Measurements from ENCODE around the gene GPD1.

DNA sequence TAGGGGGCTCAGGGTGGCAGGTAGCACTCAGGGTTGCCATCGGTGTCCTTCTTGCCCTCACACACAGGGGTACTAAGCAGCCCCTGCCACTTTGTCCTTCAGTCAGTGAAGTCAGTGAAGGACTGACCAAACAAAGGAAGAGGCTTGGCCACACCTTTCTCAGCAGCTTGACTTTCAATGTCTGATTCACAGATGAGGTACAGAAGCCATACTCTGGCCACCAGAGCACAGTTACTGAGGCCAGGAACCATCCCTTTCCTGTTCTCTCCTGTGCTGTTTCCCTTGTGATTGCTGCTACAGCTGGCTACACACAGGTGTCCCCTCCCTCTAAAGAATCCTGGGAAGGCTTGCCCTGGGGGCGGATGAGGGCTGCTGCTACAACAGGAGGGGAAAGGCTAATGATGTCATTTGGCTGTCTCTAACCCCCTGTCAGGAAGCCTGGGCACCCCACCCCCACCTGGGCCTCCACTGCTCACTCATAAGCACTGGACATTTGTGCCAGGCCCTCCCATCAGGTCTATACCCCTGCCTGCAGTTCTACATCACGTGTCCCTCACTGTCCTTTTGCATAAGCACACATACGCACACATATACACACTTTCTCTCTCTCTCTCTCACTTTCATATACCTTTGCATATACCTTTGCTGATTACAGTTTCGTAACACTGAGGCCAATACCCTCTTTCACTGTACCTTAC is 41.3 kb downstream of the PRPF40B start:
- PRO-cap = no peak

DNA sequence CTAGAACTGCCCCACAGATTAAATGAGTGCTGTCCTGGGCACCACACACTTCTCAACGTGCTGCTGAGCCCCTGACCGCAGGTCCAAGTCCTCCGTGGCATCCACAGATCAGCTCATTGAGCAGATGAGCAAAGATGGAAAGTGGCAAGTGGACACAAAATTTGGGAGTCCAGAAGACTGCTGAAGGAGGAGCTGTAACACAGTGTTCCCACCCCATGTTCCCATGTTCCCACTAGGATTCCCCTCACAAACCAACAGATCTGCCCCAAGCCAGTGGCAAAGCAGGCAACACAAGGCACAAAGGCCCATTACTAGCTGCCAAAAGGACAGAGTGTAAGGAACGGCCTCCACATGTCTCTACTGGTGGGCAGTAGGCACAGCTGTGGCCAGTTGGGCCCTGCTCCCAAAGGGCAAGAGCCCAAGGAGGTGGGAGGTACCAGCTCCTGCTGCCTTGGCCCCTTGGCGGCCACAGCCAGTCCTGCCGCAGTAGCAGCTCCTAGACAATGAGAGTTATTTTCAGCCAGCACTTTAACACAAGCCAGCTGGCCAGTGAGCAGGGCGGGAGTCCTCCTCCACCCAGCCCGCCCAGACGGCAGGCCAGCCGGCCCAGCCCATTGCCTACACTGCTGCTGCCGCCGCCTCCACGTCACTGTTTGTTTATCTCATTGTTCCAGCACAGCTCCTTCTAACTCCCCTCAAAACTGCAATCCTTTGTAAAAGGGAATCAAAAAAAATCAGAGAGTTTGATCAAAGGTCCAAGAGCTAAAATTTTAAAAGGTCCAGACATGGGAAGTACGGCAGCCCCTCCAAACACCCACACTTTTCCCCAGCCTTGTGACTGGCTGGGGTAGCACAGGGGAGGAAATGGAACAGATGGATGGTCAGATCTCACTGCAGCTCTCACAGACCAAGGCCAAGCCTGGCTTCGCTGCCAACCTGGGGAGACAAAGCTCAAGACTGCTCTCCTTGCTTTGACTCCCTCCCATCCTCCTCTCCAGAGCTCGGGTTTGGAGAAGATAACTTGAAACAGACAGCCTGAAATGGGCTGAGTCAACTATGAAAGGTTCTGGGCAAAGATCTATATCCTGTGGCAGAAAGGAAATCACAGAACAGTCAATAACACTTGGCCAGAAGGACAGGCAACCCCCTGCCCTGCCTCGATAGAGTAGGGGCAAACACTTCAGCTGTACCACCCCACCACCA is 33.6 kb downstream of the FMNL3 start:
- PRO-cap = bidirectional peak, plus-strand start at position 623 of the sequence, minus-strand start at position 505 of the sequence

DNA sequence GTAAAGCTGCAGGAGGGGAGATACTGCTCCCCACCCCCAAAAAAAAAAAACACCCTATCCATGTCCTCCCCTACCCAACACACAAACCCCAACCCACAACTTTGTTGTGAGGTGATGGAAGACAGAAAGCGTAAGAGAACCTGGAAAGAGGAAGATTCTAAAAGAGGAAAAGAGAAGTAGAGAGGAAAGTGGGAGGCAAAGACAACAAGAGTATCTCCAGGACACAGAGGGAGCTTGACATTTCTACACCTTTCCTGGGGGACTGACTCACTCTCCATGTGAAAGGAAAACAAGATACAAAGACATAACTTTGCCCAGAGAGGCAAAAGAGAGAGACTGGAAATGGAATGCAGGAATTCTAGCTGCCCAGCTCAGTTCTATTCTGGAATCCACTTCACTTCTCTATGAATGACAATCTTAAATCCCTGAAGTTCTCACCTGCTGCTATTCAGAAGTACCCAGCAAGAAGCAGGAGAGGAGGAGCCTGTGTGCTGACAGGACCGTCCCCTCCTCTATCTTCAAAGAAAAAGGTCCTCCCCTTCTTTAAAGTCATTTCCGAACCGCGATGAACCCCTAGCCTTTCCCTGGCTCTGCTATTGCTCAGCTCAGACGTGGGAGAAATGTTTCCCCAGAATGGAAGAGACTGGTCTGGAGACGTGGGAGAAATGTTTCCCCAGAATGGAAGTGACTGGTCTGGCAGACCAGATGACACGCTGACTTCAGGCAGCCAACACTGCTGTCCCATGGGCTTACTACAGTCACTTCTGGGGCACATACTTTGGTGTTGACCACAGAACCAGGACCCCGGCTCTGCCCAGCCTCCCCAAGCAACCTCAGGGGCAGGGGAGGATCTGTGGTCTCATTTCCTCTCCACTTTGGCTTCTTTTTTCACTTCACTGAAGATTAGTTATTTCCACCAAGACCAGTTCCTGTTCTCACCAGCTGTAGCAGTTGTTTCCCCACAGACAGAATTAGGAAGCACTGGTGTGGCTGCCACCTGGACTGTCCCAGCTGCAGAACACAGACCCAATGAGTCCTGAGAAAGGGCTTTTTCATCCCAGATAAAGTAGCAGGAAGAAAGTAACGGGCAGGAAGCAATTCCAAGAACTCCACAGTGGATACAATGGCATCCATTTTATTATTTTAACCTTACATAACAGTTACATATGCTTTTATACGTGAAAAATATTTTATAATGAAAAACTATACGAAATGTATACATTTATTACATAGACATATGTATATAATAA is 8.3 kb downstream of the FMNL3 start:
- PRO-cap = no peak

- PRO-cap = bidirectional peak, plus-strand start at chr12:49706767, minus-strand start at chr12:49706525; bidirectional peak, plus-strand start at chr12:49707085, minus-strand start at chr12:49706877
Measured at GRCh38 chr12:49706335-49707172, 651 bp downstream of the FMNL3 start.

DNA sequence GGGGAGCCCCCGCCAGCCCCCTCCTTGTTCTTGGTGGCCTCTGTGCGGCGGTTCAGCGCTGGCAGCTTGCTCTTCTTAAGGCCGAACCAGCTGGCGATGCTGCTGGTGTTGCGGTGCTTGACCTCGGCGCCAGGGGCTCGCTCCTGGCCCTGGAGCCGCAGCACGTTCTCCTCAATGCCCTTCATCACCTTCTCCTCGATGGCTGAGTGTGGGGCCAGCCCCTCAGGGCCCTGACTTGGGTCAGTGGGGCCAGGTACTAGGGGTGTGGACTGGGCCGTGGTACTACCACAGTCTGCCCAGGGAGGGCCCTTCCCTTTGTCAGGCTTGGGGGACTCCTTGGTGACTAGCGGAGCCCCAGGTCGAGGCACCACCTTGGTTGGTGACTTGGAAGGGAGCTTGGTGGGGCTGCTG is 33.2 kb downstream of the NCKAP5L start:
- PRO-cap = no peak

DNA sequence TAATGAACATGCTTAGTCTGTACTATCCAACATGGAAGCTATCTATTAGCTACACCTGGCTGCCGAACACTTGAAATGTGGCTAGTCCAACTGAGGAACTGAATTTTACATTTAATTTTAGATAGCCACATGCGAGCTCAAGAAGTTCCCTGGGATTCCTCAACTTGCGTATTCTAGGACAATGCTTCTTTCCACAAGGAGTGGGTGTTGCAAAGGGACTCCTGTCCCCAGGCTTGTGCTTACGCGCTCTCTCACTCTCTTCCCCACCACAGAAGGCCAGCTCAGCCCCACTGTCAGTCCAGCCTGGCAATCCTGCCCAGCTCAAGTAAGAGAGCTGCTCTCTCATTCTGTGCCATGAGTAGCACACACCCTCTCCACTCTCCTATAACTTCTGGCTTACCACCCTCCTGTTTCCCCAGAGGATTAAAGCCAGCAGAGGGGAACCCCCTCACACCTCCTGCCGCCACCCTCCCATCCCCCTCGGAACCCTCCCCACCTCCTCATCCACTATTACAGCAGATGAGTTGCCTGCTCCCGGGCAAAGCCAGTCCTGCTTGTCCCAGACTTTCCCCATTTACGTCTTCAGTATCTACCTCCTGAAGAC is 17.1 kb downstream of the NCKAP5L start:
- PRO-cap = no peak

DNA sequence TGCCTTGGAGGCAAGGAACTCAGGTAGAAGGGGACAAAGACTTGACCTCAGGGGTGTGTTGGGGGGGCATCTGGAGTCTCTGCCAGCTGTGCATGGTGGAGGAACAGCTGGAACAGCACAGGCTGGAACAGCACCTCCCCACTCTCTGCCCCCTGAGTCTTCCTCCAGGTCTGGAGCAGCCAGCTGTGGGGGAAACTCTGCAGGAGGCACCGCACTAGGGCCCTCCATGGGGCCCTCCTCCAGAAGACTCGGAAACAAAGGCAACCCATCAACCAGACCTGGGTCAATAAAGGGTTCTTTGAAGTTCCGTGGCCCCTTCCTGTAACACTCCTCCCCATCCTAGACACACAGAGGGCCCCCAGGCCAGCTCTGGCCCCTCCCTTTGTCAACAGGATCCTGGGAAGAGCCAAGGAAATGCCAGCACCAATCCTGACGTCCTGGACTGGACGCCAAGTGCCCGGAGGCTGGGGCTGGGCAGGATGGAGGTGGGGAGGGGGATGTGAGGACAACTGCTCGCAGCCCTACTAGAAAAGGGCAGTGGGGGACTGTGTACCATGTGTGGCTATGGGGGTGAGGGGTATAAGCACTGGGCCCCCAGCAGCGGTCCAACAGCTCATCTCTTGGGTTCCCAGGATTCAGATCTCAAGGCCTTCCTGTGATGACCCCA is 15.7 kb downstream of the FAIM2 start:
- PRO-cap = no peak

DNA sequence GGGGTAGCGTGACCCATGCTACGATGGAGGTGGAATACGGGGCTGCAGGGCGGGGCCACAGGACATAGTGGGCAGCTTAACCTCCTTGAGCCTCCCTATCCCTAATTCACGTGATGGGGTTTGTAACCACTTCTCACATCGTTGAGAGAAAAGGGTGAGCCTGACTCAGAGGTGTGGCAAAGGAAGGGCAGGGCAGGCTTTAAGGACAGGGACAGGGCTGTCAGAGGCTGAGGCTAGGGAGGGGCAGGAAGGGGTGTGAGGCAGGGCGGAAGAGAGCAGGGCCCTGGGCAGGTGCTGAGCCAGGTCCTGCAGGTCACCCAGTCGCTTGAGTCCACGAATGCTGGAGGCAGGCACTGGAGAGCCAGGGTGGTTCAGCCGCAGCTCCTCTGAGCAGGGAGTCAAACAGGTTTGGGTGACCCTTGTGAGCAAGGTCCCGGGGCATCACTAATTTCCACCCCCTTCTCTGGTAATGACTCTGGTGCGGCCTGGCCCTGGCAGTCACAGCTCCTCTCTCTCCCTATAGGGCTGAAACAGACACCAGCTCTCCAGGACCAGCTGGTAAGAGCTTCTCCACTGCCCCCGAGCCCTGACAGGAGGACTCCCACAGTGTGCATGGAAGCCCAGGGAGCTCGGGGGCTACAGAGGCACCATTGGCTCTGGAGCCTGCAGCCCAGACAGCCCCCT is 7.5 kb upstream of the AQP2 start:
- PRO-cap = no peak

GRCh38 chr12:50103659-50104555 is at the start of gene GPD1:
Gene GPD1, plus strand, starts transcription at chr12:50104008.
- PRO-cap = bidirectional peak, plus-strand start at chr12:50104008, minus-strand start at chr12:50103908

DNA sequence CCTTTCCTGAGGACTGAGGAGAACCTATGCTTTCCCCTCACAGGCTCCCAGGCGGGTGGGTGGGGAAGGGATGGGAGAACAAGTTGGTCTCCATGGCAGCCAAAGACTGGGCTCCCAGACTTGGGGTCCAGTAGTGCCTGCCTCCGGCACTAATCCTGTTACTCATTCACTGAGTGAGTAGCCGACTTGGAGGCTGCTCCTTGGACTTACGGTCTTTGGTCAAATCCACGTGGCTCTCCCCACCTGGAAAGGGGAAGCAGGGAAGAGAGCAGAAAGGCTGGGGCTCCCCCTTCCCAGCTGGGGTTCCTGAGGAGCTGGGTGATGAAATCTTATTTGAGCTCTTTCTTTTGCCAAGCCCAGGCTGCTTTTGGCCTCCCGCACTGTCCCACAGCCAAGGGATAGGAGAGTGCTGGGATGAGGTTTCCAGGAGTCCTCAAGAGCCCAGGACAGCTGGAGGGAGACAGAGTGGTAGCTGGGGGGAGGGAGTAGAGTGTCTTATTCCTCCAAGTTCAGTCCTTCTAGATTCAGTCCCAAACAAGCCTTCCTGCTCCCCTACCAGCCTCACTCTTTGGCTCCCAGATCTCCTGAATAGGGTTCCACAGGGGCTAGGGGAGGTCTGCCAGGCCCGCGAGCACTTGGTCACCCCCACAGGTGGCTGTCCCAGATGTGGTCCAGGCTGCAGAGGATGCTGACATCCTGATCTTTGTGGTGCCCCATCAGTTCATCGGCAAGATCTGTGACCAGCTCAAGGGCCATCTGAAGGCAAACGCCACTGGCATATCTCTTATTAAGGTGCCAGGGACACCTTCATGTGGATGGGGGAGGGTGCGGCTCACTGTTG is 1.3 kb downstream of the GPD1 start:
- PRO-cap = no peak

- PRO-cap = unidirectional peak, minus-strand start at chr12:50110846; bidirectional peak, plus-strand start at chr12:50110998, minus-strand start at chr12:50110846; unidirectional peak, plus-strand start at chr12:50111320
Measured at GRCh38 chr12:50110658-50111382, 1.2 kb upstream of the COX14 start.

- PRO-cap = no peak
Measured at GRCh38 chr12:50241944-50242470, 41.3 kb downstream of the LIMA1 start.

GRCh38 chr12:50506657-50507221 is 2.0 kb downstream of the DIP2B start:
- PRO-cap = no peak

GRCh38 chr12:50520265-50521369 is 15.8 kb downstream of the DIP2B start:
- PRO-cap = no peak

GRCh38 chr12:50522331-50522778 is 17.6 kb downstream of the DIP2B start:
- PRO-cap = no peak

GRCh38 chr12:50528260-50528862 is 23.6 kb downstream of the DIP2B start:
- PRO-cap = no peak

DNA sequence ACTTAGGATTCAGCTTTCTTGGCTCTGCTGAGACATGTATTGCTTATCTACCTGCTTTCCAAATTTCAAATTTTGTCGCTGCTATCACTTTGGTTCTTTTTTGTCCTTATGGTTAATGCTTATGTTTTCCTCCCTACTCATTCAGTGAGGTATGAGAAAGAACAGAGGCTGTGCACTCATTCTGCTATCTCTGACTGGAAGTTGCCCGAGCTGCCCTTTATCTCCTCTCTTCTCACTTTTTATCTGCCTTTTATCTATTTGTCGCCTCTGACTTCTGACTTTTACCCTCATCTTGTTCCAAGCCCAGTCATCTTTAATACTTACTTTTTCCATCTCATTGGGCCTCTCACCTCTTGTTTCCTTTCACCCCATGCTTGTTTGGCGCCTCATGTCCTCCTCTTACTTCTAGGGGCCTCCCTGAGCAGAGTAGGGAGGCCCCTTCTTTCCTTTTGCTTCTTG is 50.6 kb downstream of the DIP2B start:
- PRO-cap = no peak

DNA sequence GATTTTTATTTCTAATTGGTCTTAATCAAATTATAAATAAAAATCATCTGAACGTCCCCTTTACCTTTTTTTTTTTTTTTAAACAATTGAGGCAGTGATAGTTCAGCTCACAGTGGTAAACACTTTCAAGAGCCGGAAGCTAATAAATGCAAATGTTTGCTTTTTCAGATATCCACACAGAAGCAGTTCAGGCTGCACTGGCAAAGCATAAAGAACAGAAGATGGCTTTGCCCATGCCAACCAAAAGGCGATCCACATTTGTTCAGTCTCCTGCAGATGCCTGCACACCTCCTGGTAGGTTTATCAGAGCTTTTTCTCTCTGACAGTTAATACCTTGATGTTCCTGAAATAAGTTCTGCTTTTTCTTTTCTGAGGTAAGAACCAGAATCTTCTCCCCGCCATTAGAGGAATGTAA is 103.9 kb upstream of the ATF1 start:
- PRO-cap = no peak

- PRO-cap = no peak
Measured at GRCh38 chr12:51073650-51074169, 9.7 kb downstream of the CSRNP2 start.

DNA sequence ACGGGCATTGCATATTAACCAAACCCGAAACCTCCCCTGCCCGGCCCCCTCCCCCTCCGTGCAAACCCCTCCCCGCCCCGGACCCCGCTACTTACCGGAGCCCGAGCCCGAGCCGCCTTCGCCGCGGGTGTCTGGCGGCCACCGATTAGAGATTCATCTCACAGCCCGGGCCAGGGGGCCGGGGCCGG is 421 bp downstream of the POU6F1 start:
- PRO-cap = no peak